Aortic smooth muscle cell (primary cell): ENCODE data around the genes OSBPL5, OR51G2, OR51A4, OR51L1, HBG2 and OR56B1.

DNA sequence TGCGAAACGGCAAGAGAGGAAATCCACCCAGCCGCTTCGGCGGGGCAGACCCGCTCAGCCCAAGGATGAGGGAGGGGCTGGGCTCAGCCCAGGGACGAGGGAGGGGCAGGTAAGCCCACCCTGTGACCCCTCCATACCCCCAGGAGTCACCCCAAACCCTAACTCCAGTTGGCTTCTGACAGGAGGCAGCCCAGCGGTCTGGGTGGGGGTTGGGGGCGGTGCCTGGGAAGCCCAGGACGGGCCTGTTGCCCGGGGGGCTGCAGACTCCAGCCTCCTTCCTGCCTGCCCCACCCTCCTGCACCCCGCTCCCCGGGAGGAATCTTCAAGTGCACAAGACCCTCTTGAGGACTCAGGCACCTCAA is 905 bp downstream of the OSBPL5 start:
- RRBS = 3% methylated on average over 3 of the region's 13 CpGs

- RRBS = 2% methylated on average over 58 of the region's 110 CpGs
These were observed at the start of gene OSBPL5 for GRCh38 chr11:3164586-3165750. OSBPL5 (minus strand) TSS chr11:3165310.

GRCh38 chr11:3787482-3787860 is 9.9 kb downstream of the NUP98 start:
- RRBS = no CpG with 5 or more reads among the region's 13 CpGs

- RRBS = 38% methylated on average over 1 of the region's 13 CpGs
These were observed 9.1 kb downstream of the RHOG start for GRCh38 chr11:3831317-3832418.

DNA sequence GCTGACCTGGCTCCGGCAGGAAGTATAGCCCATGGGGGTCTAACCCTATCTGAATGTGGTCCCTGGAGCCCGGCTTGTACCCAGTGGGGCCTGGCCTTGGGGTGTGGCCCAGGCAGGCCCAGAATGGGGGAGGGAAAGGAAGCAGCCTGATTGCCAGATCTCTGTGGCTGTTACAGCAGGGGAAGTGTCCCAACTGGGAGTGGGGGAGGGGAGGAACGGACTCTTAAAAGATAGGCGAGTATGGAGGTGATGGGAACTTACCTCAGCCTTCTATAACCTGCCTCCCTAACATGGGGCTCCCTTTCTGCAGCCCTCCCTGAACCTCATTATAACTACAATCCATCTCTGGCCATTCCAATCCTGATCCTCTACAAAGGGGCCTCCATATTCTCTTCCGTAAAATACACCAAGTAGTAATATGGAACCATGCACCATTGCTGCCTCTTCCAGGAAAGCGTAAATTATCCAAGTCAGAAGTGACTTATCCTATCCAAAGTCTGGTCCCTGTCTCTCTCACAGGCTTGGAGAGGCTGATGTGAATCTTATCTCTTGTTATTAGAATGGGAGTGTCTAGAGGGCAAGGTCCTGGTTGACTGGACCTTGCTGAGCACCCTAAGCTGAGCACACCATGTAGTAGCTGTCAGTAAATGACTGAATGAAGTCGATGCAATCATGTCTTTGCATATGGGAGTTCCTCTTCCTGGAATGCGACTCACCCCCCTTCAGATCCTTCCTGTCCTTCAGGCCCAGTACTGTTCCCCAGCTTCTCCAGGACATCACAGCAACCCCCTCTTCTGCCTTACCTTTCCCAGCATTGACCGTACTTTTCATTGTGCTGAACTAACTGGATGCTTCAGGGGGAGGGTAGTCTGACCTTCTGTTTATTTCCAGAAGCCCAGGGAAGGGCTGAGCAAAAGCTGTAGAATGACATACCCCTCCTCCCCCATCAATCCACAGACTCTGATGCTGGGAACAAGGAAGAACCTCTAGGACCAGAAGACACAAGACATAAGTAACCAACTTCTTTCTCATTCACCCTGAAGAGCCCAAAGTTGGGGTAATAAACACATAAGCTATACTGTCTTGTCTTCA is 5.8 kb downstream of the RHOG start:
- RRBS = 100% methylated on average over 1 of the region's 9 CpGs

- RRBS = no CpG with 5 or more reads among the region's 2 CpGs
These were observed 5.4 kb downstream of the STIM1 start for GRCh38 chr11:3860795-3861269.

DNA sequence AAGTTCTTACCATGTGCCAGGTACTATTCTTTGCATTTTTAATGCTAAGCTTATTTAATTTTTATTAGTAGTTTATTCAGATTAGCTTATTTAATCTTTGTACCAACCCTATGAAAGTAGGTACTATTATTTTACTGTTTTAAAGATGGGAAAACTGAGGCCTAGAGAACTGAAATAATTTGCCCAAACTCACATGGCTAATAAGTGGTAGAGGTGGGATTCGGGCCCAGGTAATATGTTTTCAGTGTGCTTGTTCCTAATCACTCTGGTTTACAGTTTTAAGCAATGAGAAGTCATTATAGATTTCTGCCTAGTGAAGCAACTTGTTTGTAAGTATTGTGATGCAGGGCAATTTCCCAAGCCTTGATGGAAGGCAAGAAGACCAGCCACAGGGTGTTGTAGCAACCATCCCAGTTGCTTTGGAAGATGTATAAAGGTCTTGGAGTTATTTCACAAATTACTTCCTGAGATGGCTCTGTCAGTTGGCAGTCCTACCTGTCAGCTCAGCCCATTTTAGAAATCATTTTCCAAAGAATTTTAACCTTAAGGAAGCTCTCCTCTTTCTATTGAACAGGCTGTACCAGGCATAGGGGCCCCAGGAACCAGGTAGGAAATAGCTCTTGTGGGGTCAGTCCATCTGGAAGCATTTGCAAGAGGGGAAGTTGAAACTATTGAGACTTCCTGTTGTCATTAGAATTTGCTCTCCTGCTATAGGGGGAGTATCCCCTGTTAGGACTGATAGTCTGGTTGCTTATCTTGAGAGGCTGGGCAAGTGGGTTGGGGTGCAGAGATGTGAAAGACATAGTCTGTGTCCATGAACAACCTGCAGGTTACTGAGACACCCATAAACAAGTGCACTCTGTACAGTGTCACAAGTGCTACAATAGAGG is 47.8 kb downstream of the STIM1 start:
- RRBS = no CpG with 5 or more reads among the region's 1 CpG

- RRBS = no CpG with 5 or more reads among the region's 1 CpG
These were observed 91.6 kb downstream of the STIM1 start for GRCh38 chr11:3947031-3947508.

GRCh38 chr11:4059135-4059901 is 35.3 kb upstream of the RRM1 start:
- RRBS = no CpG with 5 or more reads among the region's 4 CpGs

DNA sequence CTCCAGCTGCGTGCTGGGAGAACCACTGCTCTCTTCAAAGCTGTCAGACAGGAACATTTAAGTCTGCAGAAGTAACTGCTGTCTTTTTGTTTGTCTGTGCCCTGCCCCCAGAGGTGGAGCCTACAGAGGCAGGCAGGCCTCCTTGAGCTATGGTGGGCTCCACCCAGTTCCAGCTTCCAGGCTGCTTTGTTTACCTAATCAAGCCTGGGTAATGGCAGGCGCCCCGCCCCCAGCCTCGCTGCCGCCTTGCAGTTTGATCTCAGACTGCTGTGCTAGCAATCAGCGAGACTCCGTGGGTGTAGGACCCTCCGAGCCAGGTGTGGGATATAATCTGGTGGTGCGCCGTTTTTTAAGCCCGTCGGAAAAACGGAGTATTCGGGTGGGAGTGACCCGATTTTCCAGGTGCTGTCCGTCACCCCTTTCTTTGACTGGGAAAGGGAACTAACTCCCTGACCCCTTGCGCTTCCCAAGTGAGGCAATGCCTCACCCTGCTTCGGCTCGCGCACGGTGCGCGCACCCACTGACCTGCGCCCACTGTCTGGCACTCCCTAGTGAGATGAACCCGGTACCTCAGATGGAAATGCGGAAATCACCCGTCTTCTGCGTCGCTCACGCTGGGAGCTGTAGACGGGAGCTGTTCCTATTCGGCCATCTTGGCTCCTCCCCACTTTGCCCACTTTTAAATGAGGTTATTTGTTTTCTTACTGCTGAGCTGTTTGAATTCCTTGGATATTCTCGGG is 81.2 kb downstream of the RRM1 start:
- RRBS = no CpG with 5 or more reads among the region's 33 CpGs

GRCh38 chr11:4919189-4919627 is at the start of gene OR51G2:
OR51G2 (minus strand) TSS chr11:4919350.
- RRBS = no CpG with 5 or more reads among the region's 5 CpGs

GRCh38 chr11:4947320-4947893 is at the start of gene OR51A4:
OR51A4 (minus strand) TSS chr11:4947605.
- RRBS = no CpG with 5 or more reads among the region's 2 CpGs

DNA sequence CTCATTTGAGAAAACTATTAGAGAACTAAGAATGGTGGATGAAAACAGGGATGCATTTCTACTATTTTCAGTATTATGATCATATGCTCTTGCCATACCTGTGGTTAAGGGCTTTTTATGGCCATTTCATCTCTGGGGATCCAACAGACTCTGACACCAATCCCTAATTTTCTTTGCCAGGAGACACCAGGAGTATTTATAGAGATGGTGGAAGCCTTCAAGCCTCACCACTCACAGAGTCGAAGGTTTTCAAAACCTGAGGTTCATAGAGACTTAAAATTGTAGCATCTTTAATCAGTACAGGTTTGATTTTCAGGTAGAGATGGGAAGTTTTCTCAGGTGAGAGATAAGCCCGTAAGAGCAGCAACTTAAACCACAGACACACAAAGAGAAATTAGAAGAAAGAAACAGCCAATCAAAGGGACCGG is at the start of gene OR51L1:
Gene OR51L1, plus strand, starts transcription at position 239 of the 428 bp plus-strand sequence.
- RRBS = no CpG with 5 or more reads among the region's 3 CpGs

- RRBS = 9% methylated on average over 4 of the region's 9 CpGs
These were observed 6.9 kb upstream of the OR52E2 start for GRCh38 chr11:5066328-5066668.

GRCh38 chr11:5247917-5249031 is 1.4 kb downstream of the HBG1 start:
- RRBS = no CpG with 5 or more reads among the region's 12 CpGs

- RRBS = no CpG with 5 or more reads among the region's 11 CpGs
These were observed 2.4 kb upstream of the HBG1 start for GRCh38 chr11:5251705-5252865.

DNA sequence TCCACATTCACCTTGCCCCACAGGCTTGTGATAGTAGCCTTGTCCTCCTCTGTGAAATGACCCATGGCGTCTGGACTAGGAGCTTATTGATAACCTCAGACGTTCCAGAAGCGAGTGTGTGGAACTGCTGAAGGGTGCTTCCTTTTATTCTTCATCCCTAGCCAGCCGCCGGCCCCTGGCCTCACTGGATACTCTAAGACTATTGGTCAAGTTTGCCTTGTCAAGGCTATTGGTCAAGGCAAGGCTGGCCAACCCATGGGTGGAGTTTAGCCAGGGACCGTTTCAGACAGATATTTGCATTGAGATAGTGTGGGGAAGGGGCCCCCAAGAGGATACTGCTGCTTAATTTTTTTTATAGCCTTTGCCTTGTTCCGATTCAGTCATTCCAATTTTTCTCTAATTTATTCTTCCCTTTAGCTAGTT is at the start of gene HBG2:
Gene HBG2, minus strand, starts transcription at position 118 of the 423 bp plus-strand sequence.
- RRBS = no CpG with 5 or more reads among the region's 7 CpGs

DNA sequence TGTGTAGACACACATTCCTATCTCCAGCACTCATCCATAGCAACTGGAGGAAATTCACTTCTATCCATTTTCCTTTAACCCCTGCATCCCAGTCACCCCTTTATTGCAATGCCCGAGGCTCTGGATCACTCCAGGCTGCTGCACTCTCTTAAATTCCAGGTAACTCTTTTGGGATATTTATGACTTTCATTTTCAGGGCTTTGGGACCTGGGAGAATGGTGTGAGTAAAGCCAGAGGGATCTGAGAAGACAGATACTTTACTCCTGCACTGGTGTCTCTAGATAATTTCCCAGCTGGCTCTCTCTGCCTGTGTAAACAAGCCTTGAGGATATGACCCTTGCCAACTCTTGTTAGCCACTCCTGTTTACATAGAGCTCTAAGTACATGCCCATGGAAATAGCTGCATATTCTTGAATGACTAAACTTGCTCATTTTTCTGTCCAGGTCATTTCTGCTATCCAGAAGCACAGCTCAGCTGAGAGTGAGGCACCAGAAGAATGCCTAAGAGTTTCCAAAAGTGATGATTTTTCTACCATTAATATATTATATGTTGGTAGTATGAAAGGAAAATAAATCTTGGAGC is 3.7 kb upstream of the TRIM34 start:
- RRBS = no CpG with 5 or more reads among the region's 1 CpG

DNA sequence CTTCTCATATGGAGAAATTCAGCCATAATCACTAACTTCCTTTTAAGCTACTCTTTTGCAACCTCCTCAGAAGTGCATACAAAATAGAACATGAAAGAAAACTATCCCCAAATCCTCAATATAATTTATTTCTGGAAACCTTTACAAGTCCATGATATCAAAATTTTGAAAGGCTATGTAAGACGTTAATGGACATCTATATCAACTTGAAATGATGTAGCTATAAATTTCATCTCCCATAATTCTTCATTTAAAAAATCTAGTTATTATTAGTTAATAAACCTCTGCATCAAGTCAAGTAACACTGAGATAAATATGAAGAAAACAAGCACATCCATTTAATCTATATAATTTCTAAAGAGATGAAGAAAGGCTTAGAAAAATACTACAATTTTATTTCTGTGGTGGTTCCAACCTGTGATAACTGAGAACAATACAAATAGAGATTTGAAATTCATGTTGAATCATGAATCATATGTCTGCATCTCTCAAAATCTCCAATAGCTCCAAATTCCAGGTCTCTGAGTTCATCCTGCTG is at the start of gene OR56B1:
Gene OR56B1, plus strand, starts transcription at position 398 of the 538 bp plus-strand sequence.
- RRBS = no CpG with 5 or more reads among the region's 1 CpG